NB4 (cell line): Measurements from ENCODE around the gene SHPRH.

GRCh38 chr6:144661221-144661637 lies 376.1 kb downstream of the UTRN start:
- RRBS = no CpG with 5 or more reads among the region's 6 CpGs

DNA sequence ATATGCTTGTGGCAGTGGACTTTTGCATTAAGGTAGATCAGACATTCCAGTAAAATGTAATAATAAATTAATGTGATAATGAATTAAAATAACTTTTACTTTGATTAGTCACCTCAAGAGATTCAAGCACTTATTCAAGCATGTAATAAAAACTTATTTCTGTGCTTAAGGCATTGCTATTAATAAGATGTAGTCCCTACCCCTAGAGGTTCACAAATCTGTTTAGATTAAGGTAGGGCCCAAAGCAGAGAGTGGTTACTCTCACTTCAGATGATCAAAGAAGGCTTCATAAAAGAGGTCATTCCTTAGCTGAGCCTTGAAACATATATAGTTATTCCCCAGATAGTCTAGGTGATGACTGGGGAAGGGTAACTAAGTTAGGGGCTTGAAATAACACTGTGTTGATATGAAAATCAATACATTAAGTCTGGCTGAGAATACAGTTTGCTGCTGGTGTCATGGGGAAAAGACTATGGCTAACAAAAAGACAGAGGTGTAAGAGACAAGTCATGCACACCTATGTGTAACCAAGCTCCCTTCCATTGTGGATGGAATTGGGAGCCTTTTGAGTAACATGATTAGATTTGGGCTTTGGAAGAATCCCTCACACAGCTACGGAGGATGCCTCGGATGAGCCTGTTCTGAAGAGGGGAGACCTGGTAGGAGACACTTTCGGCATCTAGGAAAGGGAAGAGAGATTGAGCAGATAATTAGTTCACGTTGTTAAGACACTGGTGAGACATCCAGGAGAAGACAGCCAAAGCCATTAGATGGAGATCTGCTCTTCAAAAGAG lies 395.5 kb downstream of the UTRN start:
- RRBS = no CpG with 5 or more reads among the region's 4 CpGs

DNA sequence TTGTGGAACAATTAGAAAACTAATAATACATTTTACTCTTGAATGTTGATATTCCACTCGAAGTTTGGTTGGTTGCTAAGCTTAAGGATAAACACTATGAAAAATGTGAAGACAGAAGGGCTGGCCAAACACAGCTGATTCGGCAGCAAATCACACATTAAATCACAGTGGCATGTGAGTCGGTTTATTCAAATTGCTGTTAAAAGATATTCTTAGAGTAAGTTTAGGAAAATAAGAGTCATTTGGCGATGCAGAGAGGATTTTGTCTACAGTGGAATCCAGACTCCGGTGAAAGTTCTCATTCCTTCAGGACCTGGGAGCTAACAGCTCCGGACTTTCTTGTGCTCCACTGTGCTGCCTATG lies 1.4 kb upstream of the EPM2A start:
- RRBS = no CpG with 5 or more reads among the region's 6 CpGs

DNA sequence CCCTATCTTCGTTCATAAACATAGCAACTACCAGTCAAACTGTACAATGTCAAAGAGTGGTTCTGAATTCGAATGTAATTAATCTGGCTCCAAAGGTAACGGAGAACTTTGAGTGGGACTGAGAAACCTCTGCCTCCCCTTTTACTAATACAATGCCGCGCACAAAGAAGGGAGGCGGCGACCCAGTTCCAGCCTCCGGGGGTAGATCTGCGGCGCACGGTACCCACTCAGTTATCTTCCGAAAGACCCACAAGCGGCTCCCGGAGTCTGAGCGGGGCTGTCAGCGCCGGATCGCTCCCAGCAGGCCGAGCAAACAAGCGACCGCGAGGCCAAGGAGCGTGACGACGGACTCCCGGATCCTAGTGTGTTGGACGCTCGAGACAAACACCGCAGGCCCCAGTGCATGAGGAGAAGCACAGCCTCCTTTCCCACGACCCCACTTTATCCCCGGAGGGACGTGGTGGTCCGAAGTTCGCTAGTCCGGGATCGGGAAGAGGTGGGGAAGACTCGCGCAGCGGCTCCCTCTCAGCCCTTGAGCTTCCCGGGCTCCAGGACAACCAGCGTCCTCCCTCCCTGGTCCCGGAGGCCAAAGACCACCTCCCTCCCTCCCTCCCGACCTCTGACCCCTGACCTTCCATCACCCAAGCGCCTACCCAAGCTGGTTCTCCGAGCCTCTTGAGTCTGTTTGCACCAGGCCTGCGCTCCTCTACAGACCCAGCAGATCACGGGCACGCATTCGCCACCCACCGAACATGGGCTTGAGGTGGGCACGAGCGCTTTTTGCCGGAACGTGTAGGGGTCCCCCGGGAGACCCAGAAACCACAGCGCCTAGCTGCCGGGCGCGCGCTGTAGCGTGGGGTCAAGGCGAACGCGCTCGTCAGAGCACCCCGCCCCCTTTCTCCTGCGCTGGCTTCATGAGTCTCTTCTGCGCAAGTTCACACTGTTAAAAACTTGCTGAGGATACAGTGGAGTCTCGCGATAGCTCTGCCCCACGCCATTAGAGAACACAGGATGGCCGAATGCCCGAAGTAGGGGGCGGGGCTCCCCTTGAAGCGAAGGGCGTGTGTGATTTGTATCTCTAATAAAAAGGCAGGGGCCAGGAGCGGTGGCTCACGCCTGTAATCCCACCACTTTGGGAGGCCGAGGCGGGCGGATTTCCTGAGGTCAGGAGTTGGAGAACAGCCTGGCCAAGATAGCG lies at the start of gene SHPRH:
TSS of gene SHPRH (minus strand) at position 855 of the 1,198 bp plus-strand sequence.
- RRBS = under 1% methylated on average over 27 of the region's 82 CpGs

GRCh38 chr6:147204459-147204792 lies 209 bp downstream of the STXBP5 start:
- RRBS = 1% methylated on average over 12 of the region's 26 CpGs

GRCh38 chr6:147204793-147205397 lies 678 bp downstream of the STXBP5 start:
- RRBS = no CpG with 5 or more reads among the region's 13 CpGs

DNA sequence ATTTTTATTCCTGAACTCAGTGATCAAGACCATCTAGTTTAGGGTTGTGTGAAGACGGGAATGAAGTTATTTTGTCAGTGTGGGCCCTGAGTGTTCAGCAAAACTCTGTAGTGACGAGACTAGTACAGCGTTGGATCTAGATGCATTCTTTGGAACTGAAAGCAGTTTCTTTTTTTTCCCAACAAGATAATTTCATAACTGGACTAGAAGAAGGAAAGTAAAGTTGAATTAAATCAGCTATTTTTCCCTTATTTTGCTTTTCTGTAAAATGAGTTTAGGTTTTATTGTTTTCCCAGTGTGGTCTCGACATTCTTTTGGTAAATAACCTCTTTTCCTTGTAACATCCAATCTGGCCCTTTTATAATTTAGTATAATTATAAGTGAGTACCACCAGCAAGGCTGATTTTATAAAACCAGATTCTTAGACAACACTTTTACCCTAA lies 3.3 kb downstream of the STXBP5 start:
- RRBS = no CpG with 5 or more reads among the region's 4 CpGs

DNA sequence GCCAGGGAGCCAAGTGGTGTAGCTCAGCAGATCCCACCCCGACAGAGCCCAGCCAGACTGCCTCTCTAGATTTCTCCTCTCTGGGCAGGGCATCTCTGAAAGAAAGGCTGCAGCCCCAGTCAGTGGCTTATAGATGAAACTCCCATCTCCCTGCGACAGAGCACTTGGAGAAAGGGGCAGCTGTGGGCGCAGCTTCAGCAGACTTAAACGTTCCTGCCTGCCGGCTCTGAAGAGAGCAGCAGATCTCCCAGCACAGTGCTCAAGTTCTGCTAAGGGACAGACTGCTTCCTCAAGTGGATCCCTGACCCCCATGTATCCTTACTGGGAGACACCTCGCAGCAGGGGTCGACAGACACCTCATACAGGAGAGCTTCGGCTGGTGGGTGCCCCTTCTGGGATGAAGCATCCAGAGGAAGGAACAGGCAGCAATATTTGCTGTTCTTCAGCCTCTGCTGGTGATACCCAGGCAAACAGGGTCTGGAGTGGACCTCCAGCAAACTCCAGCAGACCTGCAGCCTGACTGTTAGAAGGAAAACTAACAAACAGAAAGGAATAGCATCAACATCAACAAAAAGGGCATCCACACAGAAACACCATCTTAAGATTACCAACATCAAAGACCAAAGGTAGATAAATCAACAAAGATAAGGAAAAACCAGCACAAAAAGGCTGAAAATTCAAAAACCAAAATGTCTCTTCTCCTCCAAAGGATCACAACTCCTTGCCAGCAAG lies 47.4 kb downstream of the STXBP5 start:
- RRBS = no CpG with 5 or more reads among the region's 8 CpGs

GRCh38 chr6:147259644-147260171 lies 55.5 kb downstream of the STXBP5 start:
- RRBS = no CpG with 5 or more reads among the region's 2 CpGs

- RRBS = no CpG with 5 or more reads among the region's 10 CpGs
These were observed 61.5 kb downstream of the STXBP5 start for GRCh38 chr6:147265378-147266464.

- RRBS = no CpG with 5 or more reads among the region's 1 CpG
These were observed 92.5 kb downstream of the STXBP5 start for GRCh38 chr6:147296641-147297245.

DNA sequence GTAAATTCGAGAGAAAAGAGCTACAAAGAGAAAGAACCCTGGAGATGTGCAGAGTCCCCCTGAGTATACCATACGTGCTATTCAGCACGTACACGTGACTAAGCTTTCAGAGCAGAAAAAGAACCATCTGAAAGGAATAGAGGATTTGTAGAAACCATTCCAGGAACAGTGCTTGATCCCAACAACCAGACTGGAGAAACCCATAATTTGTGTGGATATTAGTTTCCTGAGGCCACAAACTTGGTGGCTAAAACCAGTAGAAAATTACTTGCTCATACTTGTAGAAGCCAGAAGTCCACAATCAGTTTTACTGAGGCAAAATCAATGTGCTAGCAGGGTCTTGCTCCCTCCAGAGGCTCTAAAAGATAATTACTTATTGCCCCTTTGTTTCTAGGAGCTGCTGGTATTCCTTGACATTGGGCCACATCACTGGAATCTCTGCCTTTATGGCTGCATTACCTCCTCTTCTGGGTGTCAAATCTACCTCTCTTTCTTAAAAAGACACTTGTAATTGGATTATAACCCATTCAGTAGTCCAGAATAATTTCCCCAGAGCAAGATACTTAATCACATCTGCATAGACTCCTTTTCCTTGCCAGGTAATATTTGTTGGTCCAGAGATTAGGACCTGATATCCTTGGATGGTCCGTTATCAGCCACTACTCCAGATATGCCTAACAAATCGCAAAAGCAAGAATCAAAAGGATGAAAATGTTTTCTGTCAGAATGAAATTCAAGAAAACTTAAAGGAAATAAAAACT lies 142.2 kb upstream of the SAMD5 start:
- RRBS = no CpG with 5 or more reads among the region's 6 CpGs

DNA sequence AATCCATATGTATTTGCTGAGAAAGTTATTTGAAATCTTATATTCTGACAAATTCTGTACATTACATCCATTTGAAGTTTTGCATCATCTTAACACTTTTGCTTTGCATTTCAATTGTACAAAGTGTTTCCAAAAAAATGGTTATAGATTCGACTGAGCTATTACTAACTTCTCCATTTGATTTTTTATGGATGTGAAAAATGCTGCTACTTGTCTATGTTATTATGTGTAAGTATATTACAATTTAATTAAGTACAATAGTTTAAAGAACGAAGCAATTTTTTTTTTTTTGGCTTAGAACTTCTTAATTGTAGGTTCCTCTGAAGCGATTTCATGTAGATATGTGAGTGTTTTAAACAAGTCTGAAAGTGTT lies 121.0 kb upstream of the SAMD5 start:
- RRBS = no CpG with 5 or more reads among the region's 3 CpGs

- RRBS = no CpG with 5 or more reads among the region's 2 CpGs
These were observed 6.4 kb downstream of the SAMD5 start for GRCh38 chr6:147514925-147515264.

DNA sequence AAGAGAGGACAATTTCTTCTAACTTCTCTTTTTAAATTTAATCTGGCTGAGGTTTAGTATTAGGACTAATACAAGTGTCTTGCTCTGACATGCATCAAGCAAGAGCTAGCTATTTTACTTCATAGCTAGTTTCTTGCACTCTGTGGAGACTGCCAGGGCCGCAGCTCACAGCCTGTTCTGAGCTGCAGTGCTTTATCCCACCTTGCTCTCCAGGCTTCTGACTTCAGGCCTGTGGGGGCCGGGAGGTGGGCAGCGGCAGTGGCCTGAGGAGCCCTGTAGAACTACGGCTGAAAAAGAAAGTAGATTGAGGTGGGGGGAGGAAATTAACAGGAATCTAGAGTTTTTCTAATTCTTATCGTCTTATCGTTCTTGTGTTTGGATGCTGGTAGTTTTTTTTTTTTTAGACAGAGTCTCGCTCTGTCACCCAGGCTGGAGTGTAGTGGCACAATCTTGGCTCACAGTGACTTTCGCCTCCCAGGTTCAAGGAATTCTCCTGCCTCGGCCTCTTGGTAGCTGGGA lies 56.6 kb downstream of the SAMD5 start:
- RRBS = no CpG with 5 or more reads among the region's 9 CpGs

DNA sequence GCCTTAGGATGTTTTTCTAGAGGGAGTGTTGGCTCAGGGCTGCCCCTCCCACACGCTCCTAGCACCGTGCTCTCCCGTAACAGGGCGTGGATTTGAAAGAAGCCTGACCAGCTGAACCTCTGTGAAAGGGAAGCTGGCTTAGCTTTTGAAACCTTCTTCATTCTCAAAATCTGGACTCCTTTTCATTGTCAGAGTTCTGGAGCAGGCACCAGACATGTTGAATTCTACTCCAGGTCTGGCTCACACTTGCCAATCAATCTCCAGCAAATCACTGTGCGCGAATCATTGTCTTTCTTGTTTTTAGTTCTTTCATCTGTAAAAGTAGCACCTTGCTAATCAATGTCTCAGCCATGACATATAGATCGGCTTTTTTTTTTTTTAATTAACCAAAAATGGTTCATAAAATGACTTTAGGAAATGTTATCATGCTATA lies 103.3 kb upstream of the SASH1 start:
- RRBS = no CpG with 5 or more reads among the region's 7 CpGs

- RRBS = no CpG with 5 or more reads among the region's 11 CpGs
These were observed 182.2 kb downstream of the SASH1 start for GRCh38 chr6:148524738-148525420.

- RRBS = no CpG with 5 or more reads among the region's 11 CpGs
These were observed 187.8 kb downstream of the SASH1 start for GRCh38 chr6:148530164-148531056.

GRCh38 chr6:148533451-148534129 lies 191.0 kb downstream of the SASH1 start:
- RRBS = 98% methylated on average over 4 of the region's 23 CpGs